Lung (tissue), 4 donors: ENCODE data around the genes ADSS1 and BTBD6.

DNA sequence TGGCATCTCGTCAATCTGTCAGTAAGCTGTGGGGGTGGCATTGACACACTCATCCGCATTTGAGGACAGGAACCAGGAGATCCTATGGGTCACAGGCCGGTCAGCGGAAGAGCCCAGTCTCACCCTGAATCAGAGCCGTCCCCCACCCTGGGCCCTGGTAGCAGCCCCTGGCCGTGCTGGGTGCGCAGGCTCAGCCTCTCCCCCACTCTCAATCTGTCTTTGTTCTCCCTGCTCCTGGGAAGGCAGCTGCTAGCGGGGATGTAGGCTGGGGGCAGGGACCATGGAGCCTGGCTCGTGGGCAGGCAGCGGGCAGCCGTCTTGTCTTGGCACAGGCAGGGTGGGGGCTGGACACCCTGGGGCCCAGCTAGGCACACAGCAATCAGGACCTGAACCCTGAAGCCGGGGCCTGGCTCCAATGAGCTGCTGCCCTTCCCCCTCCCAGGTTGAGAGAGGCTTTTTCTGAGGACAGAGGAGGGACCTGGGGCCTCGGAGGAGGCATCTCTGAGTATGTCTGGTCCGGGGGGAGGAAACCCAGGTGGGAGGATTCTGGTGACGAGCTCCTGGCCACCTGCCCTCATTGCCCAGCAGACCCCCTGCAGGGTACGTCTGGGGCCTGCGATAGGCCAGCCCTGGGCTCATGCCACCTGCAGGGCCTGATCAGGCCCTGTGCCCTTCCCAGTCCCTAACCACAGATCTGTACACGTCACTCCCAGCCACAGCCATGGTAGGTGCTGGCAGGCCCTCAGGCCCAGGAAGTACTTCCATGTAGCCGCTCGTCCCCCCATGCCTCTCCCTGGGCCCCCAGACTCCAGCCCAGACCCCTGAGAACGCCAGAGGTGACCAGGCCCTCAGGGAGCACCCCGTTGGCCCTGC is 5.4 kb downstream of the INF2 start:
- PRO-cap: no peak
- RAMPAGE, long total RNA: no peak
- RRBS: 55% methylated on average over 3 of the region's 22 CpGs

- PRO-cap: no peak
- RAMPAGE, long total RNA: no peak
- RRBS: no CpG with 5 or more reads among the region's 12 CpGs
Observed at GRCh38 chr14:104722033-104722591, 1.9 kb upstream of the ADSS1 start.

DNA sequence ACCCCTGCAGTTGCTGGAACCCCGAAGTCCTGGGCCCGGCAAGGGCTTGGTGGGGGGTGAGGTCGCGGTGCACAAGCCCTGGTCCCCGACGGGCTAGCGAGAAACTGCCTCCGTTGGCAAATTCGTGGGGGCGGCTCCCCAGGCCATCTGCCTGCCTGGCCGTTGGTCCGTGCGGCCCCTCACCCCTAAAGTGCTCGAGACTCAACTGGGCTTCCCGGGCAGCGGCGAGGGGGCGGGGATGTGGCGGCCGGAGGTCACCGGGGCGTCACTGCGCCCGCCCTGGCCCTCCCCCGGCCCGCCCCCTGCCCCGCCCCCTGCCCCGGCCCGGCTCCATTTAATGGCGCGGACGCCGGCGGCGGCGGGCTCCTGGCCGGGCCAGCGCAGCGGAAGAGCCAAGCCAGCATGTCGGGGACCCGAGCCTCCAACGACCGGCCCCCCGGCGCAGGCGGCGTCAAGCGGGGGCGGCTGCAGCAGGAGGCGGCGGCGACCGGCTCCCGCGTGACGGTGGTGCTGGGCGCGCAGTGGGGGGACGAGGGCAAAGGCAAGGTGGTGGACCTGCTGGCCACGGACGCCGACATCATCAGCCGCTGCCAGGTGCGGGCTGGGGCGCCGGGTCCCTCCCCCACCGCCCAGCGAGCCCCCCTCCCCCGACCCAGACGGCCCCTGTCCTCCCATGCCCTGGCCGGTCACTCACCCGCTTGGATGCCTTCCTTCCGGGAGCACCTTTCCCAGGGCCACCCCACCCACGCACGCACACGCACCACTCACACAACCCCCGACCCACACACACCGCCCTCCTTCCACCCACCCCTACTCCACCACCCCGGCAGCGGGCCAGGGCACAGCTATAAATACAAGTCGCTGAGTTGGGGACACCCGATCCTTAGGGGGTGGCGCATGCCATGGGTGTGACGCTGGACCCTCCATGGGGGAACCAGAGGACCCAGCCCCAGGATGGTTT is at the start of gene ADSS1:
ADSS1 (plus strand) TSS at position 361 of the 961 bp plus-strand sequence.
- PRO-cap: unidirectional peak, plus-strand start at position 361 of the sequence; unidirectional peak, plus-strand start at position 427 of the sequence
- RAMPAGE, long total RNA: no peak
- RRBS: 1% methylated on average over 34 of the region's 84 CpGs

DNA sequence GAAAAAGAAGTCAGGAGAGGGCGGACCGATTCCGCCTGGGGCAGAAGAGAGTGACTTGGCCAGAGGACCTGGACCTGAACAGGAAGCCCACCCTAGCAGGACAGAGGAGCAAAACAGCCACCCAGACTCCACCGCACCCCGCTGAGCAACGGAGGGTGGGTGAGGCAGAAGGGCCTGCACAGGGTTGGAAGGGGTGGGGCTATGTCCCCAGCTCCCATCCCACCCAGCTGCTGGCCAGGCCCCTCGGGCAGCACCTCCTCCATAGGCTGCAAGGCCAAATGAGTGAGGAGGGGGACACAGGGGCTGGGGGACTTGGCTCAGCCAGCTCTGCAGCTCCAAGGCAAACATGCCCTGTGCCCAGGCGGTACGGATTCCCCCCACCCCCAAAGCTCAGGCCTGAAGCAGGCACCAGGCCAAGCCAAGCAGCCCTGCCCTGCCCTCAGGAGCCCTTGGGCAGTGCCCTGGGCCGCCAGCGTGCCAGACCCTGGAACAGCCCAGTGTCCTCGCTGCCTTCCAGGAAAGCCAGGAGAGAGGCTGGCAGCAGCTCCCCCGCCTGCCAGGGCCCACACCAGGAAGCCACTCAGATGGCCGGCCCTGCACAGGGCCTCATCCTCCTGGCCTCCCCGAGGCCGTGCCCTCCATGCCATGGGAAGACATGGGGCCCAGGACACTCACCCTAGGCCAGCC is 3.6 kb downstream of the AKT1 start:
- PRO-cap: no peak
- RAMPAGE, long total RNA: no peak
- RRBS: no CpG with 5 or more reads among the region's 16 CpGs

GRCh38 chr14:104799097-104799534 is 1.8 kb upstream of the ZBTB42 start:
- PRO-cap: no peak
- RAMPAGE, long total RNA: no peak
- RRBS: 50% methylated on average over 7 of the region's 7 CpGs

DNA sequence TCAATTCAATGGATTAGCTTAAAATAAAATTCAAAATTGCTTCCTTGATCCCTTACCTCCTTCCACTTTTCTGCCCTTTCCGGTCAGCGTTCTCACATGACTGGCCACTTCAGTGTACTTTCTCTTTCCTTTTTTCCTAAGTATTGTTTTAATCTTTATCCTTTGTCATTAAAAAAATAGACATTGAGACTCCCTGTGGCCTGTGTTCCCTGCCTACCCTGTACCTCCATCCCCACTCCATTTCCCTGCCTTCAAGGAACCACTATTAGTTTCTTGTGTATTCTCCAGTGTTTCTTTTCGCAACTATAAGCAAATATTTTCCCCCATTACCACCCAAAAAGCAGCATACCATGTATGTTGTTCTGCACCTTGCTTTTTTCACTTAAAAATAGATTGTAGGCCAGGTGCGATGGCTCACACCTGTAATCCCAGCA is 13.4 kb downstream of the ZBTB42 start:
- PRO-cap: no peak
- RAMPAGE, long total RNA: no peak
- RRBS: no CpG with 5 or more reads among the region's 4 CpGs

GRCh38 chr14:104875483-104876565 is 10.8 kb downstream of the CEP170B start:
- PRO-cap: no peak
- RAMPAGE, long total RNA: no peak
- RRBS: 95% methylated on average over 4 of the region's 29 CpGs

- PRO-cap: no peak
- RAMPAGE, long total RNA: no peak
- RRBS: 2% methylated on average over 8 of the region's 51 CpGs
Observed at GRCh38 chr14:105033295-105034198, 12.7 kb upstream of the CDCA4 start.

DNA sequence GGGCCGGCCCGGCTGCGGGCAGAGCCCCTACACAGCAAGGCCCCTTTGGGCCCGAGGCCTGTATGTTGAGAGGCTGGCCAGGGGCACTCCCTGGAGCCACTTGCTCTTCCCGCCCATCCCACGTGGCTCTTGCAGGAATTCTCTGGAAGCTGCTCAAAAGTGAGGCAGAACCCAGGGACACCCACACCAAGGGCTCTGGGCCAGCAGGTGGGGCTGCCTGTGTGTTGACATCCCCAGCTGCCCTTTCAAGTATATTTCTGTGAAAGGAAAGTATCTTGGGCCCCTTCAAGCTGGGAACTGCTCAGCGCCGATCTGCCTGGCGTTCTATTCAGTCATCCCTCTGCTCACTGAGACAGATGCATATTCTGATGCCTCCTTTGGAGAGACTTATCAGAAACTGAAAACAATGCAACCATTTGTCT is 6.1 kb downstream of the GPR132 start:
- PRO-cap: no peak
- RAMPAGE, long total RNA: no peak
- RRBS: no CpG with 5 or more reads among the region's 9 CpGs

- PRO-cap: no peak
- RAMPAGE, long total RNA: no peak
- RRBS: 4% methylated on average over 68 of the region's 152 CpGs
Observed at GRCh38 chr14:105167397-105168369, 893 bp downstream of the JAG2 start.

DNA sequence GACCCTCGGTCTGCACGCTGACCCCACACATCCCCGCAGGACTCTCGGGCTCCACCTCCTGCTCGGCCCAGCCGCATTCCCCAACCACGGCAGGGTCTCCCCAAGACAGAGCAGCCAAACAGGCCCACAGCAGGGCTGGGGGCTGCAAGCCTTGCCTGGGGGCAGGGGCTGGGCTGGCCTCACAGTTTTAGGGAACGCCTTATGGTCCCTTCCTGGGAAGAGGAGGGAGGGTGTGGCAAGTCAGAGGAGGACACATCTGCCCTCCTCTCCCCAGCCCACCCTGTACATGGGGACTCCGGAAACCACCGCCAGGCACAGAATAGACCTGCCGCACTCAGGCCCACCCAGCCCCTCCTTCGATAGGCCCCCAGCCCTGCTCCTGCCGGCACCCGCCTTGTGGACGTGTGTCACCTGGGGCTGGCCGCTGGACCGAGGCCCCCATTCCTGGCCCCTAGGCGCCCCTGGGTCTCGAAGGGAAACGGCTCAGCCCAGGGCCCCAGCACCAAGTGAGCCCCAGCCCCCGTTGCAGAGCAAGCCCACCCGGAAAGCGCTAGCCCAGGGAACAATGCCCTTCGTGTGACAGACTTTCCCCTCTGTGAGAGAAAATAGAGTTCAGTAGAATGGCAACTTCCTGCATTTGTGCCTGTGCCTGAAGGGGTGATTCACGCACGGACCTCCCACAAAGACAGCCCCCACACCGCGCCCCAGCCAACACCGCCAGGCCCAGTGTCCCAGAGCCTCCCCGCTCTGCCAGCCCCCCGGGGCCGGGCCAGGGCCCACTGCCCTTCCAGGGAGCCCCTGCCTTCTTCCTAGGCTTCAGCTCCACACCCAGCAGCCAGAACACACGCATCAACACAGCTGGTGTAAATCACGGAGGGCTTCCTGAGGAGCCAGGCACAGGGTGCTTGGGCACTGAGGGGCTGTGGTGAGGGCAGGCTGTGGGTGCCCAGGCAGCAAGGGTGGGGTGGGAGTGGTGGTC is 12.0 kb upstream of the NUDT14 start:
- PRO-cap: no peak
- RAMPAGE, long total RNA: no peak
- RRBS: 11% methylated on average over 5 of the region's 34 CpGs

- PRO-cap: no peak
- RAMPAGE, long total RNA: no peak
- RRBS: 3% methylated on average over 4 of the region's 12 CpGs
Observed at GRCh38 chr14:105202575-105203160, 21.6 kb upstream of the NUDT14 start.

- PRO-cap: bidirectional peak, plus-strand start at chr14:105248590, minus-strand start at chr14:105248447
- RAMPAGE, long total RNA: no peak
- RRBS: 1% methylated on average over 24 of the region's 61 CpGs
Observed at GRCh38 chr14:105248239-105248692, at the start of gene BTBD6. Gene BTBD6, plus strand, starts transcription at chr14:105248533.

DNA sequence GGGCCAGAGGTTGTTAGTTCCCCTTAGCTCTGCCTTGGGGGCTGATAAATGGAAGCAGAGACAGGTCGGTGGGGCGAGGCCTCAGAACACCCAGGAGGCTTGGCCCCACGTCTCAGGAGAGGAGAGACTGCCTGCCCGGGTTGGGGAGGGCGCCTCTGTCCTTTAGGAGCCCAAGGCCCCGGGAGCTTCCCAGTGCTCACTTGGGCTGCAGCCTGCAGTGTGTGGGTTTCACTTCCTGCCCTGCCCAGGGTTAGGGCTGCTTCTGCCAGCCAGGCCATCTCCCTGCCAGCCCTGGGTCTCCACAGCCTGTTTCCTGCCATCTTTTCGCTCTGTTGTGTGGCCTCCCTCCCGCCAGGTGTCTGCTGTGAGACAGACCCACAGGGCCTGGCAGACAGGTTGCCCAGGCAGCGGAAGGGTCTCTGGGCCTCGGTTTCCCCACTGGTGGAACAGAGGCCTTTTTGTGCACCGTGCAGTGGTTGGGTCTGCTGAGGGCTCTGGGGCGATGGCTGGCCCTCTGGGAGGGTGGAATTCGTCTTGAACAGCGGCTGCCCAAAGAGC is 8.1 kb upstream of the TEX22 start:
- PRO-cap: no peak
- RAMPAGE, long total RNA: no peak
- RRBS: 59% methylated on average over 2 of the region's 14 CpGs

GRCh38 chr14:105399134-105399854 is 956 bp downstream of the TEX22 start:
- PRO-cap: no peak
- RAMPAGE, long total RNA: no peak
- RRBS: no CpG with 5 or more reads among the region's 17 CpGs

DNA sequence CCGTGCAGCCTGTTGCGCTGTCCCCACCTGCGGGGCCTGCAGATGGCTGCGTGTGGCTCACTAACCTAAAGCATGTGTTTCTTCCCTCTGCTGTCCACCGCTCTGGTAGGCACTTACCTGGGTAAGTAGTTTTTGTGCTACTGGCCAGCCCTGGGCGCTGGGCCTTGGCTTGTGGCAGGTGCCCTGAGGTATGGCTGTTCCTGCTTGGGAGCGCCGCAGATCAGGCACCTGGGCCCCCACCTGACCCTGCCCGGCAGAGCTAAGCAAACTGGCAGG is 6.5 kb upstream of the CRIP2 start:
- PRO-cap: no peak
- RAMPAGE, long total RNA: no peak
- RRBS: no CpG with 5 or more reads among the region's 9 CpGs

- PRO-cap: no peak
- RAMPAGE, long total RNA: no peak
- RRBS: 48% methylated on average over 19 of the region's 70 CpGs
Observed at GRCh38 chr14:105469550-105470739, 4.7 kb upstream of the CRIP2 start.

DNA sequence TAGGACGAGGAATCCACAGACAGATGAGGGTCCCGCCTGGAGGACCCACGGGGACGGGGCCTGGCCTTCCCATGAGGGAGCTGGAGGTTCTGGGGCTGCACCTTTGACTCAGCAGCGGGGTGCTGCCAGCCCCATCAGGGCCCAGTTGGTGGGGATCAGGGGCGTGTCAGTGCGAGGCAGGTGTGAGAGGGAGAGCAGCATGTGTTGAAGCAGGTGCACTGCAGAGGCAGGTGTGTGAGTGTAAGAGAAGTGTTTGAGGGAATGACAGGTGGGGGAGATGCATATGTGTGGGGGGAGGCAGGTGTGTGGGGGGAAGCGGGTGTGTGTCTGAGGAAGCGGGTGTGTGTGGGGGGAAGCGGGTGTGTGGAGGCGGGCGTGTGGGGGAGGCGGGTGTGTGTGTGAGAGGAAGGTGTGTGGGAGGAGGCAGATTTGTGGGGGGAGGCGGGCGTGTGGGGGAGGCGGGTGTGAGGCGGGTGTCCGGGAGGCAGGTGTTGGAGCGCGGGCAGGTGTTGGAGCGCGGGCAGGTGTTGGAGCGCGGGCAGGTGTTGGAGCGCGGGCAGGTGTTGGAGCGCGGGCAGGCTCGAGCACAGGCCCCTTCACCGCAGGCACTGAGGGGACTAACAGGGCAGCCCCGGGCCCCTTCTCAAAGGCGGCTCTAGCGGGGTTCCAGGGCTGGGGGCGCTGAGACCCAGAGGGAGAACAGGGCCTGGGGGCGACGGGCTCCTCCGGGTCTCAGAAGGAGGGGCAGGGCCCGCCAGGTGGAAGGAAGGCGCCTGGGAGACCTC is 2.9 kb downstream of the CRIP2 start:
- PRO-cap: no peak
- RAMPAGE, long total RNA: no peak
- RRBS: 27% methylated on average over 12 of the region's 39 CpGs

DNA sequence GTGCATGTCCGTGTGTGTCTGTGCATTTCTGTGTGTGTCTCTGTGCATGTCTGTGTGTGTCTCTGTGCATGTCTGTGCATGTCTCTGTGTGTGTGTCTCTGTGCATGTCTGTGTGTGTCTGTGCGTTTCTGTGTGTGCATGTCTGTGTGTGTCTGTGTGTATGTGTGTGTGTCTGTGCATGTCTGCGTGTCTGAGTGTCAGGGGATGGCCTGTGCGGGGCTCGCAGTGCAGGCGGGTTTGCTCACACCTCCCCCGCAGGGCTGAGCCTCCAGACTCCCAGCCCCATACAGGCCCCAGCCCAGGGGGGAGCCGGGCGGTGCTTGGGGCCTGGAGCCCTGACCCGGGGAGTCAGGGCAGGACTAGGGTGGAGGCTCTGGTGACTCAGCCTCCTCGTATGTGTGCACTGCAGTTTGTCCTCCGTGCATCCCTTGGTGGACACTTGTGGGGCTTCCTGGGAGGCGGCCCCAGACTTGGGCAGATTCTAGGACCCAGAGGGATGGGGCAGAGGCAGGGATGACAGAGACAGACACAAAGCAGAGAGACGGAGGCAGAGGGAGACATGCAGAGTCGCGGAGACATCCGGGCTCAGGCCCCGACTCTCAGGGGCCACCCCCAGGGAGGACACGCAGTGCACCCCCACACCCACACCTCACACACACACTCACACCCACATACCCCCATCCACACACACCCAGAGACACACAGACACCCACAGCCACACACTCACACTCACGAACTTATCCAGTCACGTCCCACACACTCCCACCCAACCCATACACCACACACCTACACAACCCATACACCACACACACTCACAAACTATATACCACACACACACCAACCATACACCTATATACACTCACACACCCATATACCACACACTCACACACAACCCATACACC is 42.1 kb downstream of the TMEM121 start:
- PRO-cap: no peak
- RAMPAGE, long total RNA: no peak
- RRBS: no CpG with 5 or more reads among the region's 21 CpGs

DNA sequence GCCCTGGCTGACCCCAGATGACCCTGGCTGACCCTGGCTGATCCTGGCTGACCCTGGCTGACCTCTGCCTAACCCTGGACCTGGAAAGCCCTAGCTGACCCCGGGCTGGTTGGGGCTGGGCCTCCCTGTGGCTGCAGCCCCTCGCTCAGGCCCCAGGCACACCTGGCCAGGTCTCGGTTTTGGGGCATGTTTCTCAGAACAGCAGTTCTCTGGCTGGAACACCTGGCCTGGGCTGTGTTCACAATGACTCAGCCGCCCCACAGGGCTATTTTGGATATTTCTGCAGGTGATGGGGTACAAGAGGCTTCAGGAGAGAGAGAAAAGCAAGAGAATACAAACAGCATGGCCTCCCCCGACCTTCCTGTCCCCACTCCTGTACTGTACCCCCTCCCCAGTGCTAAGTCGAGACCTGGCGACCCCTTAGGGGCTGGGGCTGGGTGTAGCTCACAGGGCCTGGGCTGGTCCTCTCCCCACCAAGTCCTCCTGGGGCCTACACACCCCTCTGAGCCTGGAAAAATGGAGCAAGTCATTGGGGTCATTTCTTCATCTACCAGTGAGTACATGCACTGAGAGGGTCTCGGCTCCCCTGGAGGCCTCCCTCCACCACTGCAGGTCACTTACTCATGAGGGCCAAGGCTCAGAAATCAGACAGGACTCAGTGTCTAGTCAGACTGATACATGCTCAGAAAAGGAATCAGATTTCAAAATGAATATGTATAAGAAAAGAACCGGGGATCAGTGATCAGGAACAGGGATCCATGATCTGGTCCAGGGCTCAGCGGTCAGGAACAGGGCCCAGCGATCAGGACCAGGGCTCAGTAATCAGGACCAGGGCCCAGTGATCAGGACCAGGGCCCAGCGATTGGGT is 55.8 kb downstream of the TMEM121 start:
- PRO-cap: no peak
- RAMPAGE, long total RNA: no peak
- RRBS: no CpG with 5 or more reads among the region's 12 CpGs